Frontal cortex (tissue), 2 donors: ENCODE data around the gene PLXDC2.

DNA sequence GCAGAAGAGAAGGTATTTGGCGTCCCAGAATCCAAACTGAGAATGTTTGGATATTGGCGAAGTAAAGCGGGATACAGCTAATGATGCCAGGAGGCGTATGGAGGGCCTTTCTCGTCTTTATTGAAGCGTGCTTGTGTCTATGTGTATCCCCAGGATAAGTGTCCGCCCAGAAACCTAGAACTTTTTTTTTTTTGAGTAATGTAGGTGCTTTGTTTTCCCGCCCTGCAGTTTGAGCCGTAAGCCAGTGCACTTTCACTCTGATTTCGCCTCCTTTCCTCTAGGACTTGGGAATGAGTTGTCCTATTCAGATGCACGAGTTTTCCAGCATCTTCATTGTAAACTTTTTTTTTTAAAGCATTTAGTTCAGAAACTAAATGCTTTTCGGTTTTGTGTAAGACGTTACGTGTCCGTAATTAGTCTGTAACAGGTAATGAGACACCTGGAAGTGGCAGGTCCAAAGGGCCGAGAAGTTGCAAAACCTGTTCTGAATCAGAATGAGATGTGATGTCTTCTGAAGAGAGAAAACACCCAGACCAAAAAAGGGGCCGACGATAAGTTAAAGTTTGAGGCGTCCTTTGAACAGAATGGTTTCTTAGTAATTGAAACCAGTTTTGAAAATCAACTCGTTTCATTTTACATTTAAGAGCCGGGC, 776 bp downstream of the ARL5B start:
- RAMPAGE, long total RNA: no peak

GRCh38 chr10:19050603-19051074, 2.0 kb downstream of the MALRD1 start:
- RAMPAGE, long total RNA: no peak

GRCh38 chr10:19816369-19817100, at the start of gene PLXDC2:
Gene PLXDC2, plus strand, starts transcription at chr10:19816432.
- RAMPAGE, long total RNA: no peak

DNA sequence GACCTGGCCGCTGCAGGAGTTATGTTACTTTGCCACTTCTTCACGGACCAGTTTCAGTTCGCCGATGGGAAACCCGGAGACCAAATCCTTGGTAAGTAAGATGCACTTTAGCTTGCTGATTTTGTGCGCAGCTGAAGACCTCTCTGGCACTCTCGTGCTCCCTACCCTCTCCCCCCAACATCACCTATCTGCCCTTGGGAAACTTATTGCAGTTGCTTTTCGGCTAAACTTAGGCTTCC, 788 bp downstream of the PLXDC2 start:
- RAMPAGE, long total RNA: no peak

DNA sequence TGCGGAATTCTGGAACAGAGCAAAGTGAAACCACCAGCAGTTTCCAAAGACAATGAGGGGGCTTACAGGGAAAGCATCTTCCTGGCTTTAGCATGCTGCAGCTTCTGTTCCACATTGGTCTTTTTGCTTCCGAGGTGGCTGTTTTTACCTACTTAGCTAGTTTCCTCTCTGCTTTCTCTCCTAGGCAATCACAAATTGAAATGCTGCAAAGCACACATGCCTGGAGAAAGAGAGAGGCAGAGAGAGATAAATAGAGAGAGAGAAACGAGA, 200.6 kb downstream of the PLXDC2 start:
- RAMPAGE, long total RNA: no peak

GRCh38 chr10:20080792-20081566, 264.7 kb downstream of the PLXDC2 start:
- RAMPAGE, long total RNA: no peak

DNA sequence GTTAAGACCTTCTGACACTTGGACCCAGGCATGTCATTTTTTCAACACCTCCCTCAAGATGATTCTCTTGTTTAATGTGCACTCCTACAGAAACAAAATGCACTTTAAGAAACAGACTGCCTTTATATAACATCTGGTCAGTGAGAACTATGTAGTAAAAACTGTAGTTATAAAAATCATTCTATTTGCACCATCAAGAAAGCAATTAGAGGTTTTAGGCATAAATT, 269.4 kb downstream of the PLXDC2 start:
- RAMPAGE, long total RNA: no peak

DNA sequence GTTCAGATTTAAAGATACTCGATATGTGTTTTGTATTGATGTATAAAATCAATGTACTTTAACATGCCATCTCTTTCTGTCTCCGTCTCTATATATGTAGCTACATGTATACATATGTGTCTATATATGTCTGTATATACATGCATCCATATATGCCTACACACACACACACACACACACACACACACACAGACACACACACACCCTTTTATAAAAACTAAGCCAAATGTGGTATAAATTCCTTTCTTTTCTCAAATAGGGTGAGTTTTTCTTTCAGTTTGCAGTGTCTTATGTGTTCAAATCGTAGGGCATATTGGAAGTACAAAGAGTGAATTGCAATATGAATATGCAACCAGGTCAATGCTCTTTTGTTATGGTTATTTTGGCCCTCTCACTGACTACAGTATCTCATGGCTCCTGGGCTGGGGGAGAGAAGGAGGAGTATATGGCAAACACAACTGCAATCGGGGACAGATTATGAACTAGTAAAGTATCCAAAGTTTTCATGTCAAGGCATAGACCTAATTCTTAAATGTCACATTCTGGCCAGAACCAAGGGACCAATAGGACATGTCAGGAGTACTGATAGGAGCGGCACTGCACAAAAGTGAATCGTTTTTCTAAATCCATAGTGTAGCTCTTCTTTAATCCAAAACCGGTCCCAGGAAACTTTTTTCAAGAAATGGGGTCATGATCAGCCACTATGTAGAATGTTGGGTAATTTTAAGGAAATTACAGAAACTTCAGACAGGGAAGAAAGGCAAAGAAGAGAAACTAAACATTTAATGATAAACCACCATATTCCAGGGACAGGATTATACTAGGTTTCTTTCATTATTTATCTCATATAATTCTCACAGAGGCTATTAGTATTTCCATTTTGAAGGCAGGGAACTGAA, 302.0 kb downstream of the PLXDC2 start:
- RAMPAGE, long total RNA: no peak

- RAMPAGE, long total RNA: no peak
These were observed 203.1 kb upstream of the NEBL start for GRCh38 chr10:21100061-21100776.

DNA sequence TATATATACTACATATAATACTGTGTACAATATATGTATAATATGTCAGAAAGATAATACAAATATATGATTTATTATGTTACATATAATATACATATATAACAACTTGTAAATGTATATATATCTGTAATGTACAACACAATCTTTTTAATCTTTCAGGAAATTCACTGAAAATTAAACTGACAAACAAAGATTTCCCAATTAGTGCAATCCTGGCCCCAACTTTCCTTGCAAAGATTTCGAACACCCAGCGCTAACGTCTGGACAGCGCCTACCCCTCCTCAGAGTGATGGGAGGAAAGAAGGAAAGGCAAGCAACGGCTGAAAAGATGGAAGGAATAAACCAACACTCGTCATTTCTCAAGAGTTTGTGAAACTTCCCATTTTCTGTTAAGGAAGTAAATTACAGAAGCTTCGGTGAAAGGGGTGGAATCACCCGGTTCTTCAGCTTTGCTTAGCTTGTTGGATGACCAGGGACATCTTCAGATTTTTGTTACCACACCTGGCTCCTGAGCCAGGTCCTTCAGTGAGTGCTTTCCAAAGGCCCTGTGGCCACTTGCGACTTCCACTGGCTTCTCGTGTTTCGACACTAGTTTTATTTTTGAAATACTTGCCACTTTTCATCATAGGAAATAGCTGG, 313.2 kb downstream of the SKIDA1 start:
- RAMPAGE, long total RNA: no peak

DNA sequence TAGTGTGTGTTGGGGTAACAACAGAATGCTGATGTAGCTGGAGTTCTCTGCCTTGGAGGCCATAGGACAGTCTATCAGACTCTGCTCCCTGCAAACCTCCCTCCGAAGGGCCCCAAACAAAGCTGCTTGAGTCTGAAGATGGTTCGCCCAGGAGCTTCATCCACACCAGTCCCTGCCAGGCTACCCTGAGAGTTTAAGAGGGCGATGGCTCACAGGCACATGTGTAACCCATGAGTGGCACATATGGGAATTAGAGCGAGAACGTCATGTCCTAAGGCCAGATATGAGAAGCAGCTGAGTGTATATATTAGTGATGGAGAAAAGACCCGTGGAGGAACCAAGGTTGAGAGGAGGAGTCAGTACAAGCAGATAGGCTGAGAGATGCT, 270.5 kb downstream of the SKIDA1 start:
- RAMPAGE, long total RNA: no peak

DNA sequence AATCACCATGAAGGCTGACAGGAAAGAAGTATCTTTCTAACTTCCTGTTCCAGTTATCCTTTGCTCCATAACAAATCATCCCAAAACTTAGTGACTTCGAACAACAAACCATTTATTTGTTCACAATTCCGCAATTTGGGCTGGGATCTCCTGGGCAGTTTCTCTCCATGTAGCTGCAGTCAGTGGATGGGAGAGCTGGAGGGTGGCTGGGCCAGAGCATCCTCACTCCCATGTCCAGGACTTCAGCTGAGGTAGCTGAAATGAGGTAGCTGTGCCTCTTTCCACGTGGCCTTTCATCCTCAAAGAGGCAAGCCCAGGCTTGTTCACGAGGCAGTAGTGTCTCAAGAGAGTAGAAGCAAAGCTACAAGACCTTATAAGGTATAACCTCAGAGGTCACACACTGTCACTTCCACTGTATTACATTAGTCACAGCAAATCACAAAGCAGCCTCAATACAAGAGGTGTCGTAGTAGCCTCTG, 97.8 kb downstream of the SKIDA1 start:
- RAMPAGE, long total RNA: no peak

DNA sequence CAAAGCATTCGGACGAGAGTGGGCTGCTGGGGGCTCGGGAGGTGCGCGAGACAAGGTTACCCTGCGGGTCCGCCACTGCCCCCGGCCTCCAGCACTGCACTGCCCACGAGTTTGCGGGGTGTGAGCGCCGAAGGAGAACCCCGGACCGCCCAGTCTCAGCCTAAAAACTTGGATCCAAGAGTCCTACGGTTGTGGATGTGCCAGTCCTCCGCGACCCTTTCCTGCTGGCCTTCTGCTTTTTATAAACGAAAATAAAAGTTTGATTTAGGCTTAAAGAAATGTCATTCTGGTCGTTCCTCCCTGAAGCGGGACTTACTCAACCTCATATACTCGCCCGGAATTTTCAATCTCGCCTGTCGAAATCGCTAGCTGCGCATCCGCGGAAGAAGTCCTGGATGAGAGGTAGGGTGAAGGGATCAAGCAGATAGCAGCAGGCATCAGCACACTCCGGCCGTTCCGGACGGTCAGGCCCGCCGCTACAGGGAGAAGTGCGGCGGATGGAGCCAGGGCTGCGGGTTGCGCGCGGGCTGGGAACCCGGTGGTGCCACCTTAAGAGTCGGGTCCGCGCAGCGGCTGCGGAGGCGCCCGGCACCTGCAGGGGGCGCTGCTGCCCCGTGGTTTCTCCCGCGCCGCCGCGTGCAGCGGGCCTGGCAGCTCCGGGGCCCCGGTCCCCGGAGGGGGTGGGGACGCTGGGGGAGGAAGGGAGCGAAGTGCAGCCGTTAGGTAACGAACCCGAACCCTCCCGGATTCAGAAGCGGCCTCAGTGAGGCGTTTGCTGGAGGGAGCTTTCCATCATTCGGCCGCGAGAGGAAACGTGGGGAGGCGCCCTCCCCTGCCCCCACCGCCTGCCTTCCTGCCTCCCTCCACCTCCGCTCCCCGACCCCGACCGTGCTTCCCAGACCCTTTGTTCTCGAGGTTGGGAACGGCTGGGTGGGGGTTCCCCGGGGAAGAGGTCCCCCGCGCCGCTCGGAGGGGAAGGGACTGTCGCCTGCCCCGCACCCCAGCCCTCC, 29.9 kb downstream of the SKIDA1 start:
- RAMPAGE, long total RNA: no peak

DNA sequence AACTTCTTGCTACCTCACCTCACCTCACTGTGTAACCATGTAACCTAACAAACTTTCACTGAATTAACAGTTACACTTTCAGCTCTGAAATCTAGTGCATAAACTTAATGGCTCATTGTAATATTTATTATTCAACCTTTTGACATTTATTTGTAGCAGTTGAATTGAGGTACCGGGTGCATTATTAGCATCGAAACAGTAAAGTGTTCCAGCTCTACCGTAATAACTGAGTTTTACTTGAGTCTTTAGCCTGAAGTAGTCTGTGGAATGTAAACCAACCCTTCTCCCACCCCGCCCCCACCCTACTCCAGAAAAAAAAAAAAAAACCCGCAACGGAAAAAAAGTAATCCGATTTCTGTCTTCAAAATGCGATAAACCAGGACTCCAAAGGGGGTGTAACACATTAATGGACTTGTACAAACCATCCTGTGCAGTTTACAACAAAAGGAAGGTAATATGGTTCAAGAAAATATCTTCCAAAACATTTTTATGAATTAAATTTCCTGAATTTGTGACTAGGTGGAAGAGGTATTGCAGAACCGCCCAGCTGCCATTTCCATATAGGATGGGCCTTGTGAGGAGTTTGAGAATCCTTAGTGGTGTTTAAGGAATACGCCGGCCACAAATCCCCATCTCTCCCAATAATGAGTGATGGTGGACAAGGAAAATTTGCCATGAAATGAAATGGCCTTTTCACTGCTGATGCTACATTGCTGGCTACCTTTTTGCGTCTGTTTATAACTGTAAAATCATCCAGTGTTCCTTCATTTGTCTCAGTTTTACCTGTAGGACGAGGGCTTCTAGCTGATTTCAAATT, 10.7 kb downstream of the SKIDA1 start:
- RAMPAGE, long total RNA: no peak

- RAMPAGE, long total RNA: no peak
These were observed 7.9 kb downstream of the SKIDA1 start for GRCh38 chr10:21517587-21518030.

- RAMPAGE, long total RNA: no peak
These were observed 932 bp downstream of the SKIDA1 start for GRCh38 chr10:21524291-21525209.

- RAMPAGE, long total RNA: no peak
These were observed 139.5 kb downstream of the MLLT10 start for GRCh38 chr10:21673293-21674128.

GRCh38 chr10:21687021-21688055, 153.3 kb downstream of the MLLT10 start:
- RAMPAGE, long total RNA: no peak

DNA sequence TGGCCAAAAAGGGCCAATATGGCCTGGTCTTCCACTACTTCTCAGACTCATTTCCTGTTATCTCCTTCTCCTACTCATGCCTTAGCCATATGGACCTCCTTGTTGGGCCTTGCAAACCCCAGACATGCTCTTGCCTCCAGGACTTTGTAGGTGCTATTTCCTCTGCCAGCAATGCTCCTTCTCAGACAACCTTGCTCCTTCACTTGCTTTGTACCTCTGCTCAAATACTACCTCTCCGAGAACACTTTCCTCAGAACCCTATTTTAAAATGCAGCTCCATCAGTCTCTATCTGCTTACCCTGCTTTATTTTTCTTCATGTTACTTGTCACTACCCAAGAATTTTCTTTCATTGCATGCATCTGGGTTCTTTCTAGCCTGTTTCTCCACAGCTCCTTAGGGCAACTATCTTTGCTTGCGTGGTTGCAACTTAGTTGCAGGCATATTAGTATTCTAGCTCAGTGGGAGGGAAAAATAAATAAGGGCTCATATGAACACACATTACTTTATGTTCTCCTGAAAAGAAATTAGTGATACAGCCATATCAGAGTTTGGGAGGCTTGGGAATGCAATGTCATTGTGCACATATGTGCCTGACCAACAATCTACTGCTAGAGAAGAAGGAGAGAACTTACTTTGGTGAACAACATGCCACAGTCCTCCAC, 205.0 kb downstream of the DNAJC1 start:
- RAMPAGE, long total RNA: no peak

DNA sequence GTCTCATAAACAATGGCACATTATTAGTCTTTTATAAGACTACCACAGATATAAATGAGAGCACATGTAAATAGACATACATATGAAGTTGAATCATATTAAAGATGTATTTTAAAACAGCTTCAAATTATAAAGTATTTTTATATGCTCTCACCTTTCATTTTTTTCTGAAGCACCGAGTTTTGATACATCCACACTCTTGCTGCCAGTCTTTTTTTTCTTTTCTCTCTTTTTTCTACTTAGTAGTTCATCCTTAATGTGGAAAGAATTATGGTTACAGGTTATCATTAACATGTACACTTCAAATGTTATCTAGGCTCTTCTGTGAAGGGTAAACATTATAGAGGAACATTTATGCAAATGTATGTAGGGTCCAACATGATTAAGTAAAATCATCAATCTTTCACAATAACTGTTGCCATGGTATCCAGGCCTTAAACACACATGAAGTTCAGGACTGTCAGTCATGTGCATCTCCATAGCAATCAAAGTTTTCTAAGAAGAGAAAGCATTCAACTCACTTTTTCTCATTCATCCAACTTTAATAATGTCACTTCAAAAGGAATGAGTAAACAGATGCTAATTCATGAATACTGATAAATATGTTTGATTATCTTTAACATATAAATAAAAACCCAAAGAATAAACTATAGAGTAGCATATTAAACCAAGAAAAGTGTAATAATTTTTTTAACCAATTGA, 83.7 kb downstream of the DNAJC1 start:
- RAMPAGE, long total RNA: no peak